ENCODE data around the genes KRT24, KRT23, KRTAP4-4, KRTAP9-4 and KRTAP9-6.

GRCh38 chr17:40442678-40443099 is 561 bp upstream of the IGFBP4 start:
- PRO-cap, 5 experiments, result no peak in any of the 5 experiments
- RAMPAGE, long total RNA, 2 experiments, result no peak in any of the 2 experiments
- RRBS, result 0% methylated on average over 1 of the region's 18 CpGs

DNA sequence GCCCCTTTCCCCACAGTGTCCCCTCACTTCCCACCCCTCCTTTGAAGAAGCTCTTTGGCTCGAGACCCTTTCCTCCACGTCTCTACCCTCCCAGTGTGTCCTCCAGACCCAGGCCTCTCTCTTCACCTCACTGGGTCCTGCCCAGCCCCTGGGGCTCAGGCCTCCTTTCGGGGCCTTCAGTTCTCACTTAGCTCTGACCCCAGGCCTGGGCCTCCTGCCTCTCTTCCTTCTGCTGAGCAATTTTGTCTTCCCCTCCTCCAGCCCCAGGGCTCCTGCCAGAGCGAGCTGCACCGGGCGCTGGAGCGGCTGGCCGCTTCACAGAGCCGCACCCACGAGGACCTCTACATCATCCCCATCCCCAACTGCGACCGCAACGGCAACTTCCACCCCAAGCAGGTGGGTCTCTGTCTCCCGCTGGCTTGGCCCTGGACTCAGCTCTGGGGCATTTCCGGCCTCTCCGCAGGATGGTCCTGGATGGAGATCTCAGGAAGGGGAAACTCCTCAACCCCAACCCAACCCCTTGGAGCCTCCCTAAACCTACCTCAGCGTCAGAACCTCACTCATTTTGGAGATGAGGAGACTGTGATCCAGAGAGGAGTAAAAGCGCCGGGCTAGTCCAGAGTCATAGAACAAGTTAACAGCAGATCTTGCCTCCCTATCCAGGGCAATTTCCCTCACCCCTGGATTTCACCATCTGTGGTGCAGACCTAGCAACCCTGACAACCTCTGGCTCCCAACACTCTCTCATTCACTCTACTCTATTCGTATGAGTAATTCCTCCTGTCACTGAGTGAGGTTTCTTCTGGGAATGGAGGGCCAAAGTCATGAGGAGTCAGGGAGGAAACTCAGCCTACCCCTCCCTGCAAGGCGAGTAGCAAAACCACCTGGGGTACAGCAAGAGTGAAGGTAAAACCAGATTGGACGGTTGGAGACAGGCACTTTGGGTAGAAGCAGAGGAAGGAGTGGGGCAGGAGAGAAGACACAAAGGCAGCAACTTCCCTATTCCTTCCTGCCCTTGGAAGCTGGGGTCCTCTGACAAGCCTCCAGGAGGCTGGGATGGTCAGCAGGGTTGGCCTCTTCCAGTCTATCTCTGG is 10.8 kb downstream of the IGFBP4 start:
- PRO-cap, 5 experiments, result peak in 1 of 5 experiments; most common plus-strand start position 1,006 of the sequence (in 1)
- RAMPAGE, long total RNA, 2 experiments, result no peak in any of the 2 experiments
- RRBS, result no CpG with 5 or more reads among the region's 22 CpGs

GRCh38 chr17:40469870-40470573 is 26.8 kb downstream of the IGFBP4 start:
- PRO-cap, 5 experiments, result peak in 1 of 5 experiments; most common plus-strand start chr17:40470295 (in 1)
- RAMPAGE, long total RNA, 2 experiments, result no peak in any of the 2 experiments
- RRBS, result no CpG with 5 or more reads among the region's 4 CpGs

GRCh38 chr17:40548425-40548895 is 16.8 kb downstream of the CCR7 start:
- PRO-cap, 5 experiments, result no peak in any of the 5 experiments
- RAMPAGE, long total RNA, 2 experiments, result no peak in any of the 2 experiments
- RRBS, result no CpG with 5 or more reads among the region's 9 CpGs

GRCh38 chr17:40553354-40554182 is 11.7 kb downstream of the CCR7 start:
- PRO-cap, 5 experiments, result no peak in any of the 5 experiments
- RAMPAGE, long total RNA, 2 experiments, result no peak in any of the 2 experiments
- RRBS, result no CpG with 5 or more reads among the region's 20 CpGs

DNA sequence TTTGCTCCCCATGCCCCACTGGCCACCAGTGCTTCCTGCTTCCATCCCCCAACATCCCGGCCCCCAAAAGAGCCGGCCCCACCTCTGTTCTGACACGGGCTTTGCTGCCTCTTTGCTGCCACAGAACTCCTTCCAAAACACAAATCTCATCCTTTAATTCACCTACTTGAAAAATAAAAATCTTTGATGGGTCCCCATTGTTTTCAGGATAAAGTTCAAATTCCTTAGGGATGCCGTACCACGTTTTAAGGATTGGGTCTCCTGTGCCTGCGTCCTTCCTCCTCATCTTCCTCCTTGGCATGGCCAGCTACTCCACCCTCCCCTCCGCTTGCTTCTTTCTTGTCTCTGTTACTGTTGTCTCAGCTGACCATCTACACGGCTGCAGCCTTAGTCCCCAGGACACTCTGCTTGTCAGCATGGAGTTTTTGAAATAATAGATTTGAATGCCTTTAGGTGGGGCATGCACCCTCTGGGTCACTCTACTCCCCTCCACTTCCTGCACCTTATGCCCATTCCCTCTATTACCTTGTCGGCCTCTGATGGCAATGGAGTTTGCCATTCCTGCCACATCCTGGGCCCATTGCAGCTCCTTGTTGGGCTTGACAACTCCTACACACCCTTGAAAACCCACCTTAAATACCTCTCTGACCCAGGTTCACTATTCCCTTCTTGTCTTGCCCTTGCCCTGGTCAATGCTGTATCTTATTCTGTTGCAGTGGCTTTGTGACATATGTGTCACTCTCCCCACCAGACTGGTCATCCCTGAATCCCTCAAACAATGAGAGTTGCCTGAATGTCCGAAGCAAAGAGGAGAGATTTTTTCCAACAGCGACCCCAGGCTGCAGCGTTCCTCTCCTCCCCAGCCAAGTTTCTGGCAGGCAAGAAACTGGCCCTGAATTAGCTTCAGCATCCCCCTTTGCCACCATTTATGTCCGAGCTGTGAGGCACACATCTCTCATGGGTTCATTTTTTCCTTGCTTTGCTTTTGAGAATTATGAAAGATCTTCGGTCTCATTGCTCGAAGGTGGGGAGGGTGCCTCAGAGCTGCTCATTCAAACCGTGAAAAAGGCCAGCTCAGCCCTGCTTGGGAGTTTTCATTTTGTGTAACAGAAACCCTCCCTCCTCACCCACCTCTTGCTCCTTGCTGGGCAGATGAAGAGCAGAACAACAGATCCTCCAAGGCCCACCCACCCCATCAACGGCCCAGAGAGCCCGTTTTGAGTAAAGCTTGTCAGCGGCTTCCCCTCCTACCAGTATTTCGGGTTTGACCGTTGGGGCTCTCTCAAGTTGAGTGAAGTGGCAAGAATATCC is 2.4 kb downstream of the CCR7 start:
- PRO-cap, 5 experiments, result no peak in any of the 5 experiments
- RAMPAGE, long total RNA, 2 experiments, result no peak in any of the 2 experiments
- RRBS, result no CpG with 5 or more reads among the region's 21 CpGs

GRCh38 chr17:40604198-40604647 is 39.0 kb upstream of the CCR7 start:
- PRO-cap, 5 experiments, result no peak in any of the 5 experiments
- RAMPAGE, long total RNA, 2 experiments, result no peak in any of the 2 experiments
- RRBS, result no CpG with 5 or more reads among the region's 1 CpG

DNA sequence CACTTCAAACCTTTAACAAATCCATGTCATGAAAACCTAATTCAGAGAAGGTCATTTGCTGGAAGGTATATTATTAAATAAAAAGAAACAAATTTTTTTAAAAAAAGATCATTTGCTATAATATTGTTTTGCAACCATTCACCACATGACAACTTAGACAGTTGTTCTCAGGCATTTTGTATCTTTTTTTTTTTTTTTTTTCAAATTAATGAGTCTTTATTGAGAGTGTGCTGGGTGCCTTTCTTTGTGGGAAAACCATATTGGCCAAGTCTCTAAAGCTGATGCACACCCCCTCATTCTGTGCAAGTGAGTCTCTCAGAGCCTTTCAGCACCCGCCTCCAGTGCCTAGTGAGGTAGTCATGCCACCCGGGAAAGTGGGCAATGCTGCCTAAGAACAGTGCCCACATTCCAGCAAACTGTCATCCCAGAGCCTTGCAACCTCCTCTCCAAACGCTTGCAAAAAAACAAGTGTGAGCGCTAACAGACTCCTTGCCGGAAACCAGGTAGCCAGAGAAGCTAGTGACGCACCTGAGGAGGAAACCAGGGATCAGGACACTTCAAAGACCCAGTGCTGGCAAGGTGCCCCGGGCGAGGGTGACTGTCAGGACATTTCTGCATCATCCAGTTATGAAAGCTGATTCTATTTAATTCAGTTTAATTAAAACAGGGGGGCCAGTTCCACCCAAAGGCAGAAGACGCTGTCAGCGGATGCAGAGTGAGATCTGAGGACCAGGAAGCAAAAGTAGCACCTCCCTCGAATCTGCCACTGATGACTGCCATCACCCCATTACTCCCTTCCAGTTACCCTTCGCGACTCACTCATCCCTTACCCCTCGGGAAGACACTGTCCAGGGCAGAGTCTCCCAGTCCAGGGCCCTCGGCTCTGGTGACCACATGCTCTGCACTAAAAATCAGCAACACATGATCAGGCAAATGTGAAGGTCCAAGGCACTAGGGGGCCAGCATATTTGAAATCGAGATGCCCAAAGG is 34.9 kb downstream of the SMARCE1 start:
- PRO-cap, 5 experiments, result no peak in any of the 5 experiments
- RAMPAGE, long total RNA, 2 experiments, result no peak in any of the 2 experiments
- RRBS, result 93% methylated on average over 3 of the region's 16 CpGs

GRCh38 chr17:40622446-40622707 is 25.2 kb downstream of the SMARCE1 start:
- PRO-cap, 5 experiments, result no peak in any of the 5 experiments
- RAMPAGE, long total RNA, 2 experiments, result no peak in any of the 2 experiments
- RRBS, result no CpG with 5 or more reads among the region's 2 CpGs

GRCh38 chr17:40703554-40703887 is at the start of gene KRT24:
Gene KRT24, minus strand, starts transcription at chr17:40703752.
- PRO-cap, 5 experiments, result no peak in any of the 5 experiments
- RAMPAGE, long total RNA, 2 experiments, result no peak in any of the 2 experiments
- RRBS, result no CpG with 5 or more reads among the region's 9 CpGs

DNA sequence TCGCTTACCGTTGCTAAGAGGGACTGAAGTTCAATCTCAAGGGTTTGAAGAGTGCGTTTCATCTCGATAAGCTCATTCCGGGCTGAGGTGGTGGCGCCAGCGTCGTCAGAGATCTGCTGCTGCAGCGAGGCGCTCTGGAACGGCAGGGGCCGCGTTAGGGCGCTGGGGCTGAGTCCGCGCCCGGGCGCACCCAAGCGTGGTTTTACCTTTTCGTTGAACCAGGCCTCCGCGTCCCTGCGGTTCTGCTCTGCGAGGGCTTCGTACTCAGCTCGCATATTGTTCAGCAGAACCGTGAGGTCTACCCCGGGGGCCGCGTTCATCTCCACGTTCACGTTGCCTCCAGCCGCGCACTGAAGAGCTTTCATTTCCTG is 2.9 kb downstream of the KRT27 start:
- PRO-cap, 5 experiments, result no peak in any of the 5 experiments
- RAMPAGE, long total RNA, 2 experiments, result no peak in any of the 2 experiments
- RRBS, result 27% methylated on average over 15 of the region's 34 CpGs

- PRO-cap, 5 experiments, result no peak in any of the 5 experiments
- RAMPAGE, long total RNA, 2 experiments, result no peak in any of the 2 experiments
- RRBS, result no CpG with 5 or more reads among the region's 3 CpGs
Observed at GRCh38 chr17:40885909-40886534, 980 bp upstream of the KRT20 start.

DNA sequence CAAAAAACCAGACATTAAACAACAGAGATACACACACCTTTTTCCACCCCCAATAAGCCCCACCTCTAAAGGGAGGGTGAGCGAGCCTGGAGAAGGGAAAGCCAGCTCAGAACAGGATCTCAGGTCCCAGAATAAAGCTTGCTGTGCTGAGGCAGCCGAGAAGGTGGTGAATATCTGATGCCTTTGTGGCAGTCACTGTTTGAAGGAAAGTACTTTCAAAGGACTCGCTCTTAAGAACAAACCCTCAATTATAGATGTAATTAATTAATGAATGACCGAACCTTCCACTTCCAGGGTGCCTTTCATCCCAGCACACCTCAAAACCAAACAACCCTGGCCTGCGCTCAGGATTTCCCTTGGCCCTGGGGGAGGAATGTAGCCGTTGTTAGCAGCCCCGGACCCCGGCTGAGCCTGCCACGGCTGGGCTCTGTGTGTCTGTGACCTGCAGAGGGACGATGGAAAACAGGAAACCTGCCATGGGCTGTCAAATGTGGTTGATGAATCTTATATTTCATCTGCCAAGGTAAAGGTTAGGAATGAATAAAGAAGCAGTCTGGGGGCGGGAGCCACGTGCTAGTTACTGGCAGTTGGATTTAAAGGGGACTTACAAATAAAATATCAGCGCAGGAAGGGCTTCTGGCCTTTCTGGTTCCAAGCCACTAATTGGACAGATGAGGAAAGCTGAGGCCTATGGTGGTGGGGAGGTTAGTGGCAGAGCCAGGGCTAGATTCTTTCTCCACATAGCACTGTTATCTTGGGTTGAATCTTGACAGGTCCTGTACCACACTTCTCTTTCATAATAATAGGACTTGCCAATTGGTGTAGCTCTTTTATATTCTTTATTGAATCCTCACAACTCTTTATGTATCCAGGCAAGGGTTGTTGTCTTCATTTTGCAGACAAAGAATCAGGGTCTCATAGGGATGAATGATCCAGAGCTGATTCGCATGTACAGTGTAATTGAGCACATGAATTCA is at the start of gene KRT23:
Gene KRT23, minus strand, starts transcription at position 582 of the 977 bp plus-strand sequence.
- PRO-cap, 5 experiments, result no peak in any of the 5 experiments
- RAMPAGE, long total RNA, 2 experiments, result no peak in any of the 2 experiments
- RRBS, result no CpG with 5 or more reads among the region's 14 CpGs

DNA sequence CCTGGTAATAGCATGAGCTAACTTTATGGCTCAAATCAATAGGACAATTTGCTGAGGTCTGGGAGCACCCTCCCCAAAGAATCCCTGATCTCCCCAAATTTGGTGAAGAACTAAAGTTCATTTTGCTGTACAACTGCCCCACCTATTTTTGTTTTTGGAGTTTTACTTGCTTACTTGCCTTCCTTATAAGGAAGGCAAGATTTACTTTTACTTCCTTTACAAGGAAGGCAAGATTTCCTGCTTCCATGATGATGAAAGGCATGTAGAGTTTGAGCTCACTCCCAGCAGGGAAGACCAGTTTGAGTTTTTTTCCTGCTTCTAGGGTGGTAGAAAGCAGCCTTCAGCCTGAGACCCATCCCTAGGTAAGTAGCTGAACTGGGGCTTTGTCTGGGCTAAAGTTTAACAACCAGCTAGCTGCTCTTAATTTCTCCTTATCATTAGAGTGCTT is 2.9 kb downstream of the KRTAP4-9 start:
- PRO-cap, 5 experiments, result no peak in any of the 5 experiments
- RAMPAGE, long total RNA, 2 experiments, result no peak in any of the 2 experiments

GRCh38 chr17:41160319-41160992 is at the start of gene KRTAP4-4:
Gene KRTAP4-4, minus strand, starts transcription at chr17:41160748.
- PRO-cap, 5 experiments, result no peak in any of the 5 experiments
- RAMPAGE, long total RNA, 2 experiments, result no peak in any of the 2 experiments
- RRBS, result no CpG with 5 or more reads among the region's 4 CpGs

GRCh38 chr17:41249397-41249948 is at the start of gene KRTAP9-4:
Gene KRTAP9-4, plus strand, starts transcription at chr17:41249687.
- PRO-cap, 5 experiments, result no peak in any of the 5 experiments
- RAMPAGE, long total RNA, 2 experiments, result no peak in any of the 2 experiments
- RRBS, result no CpG with 5 or more reads among the region's 3 CpGs

- PRO-cap, 5 experiments, result no peak in any of the 5 experiments
- RAMPAGE, long total RNA, 2 experiments, result no peak in any of the 2 experiments
Observed at GRCh38 chr17:41265209-41265632, at the start of gene KRTAP9-6. Gene KRTAP9-6, plus strand, starts transcription at chr17:41265378.

GRCh38 chr17:41308172-41308912 is 767 bp downstream of the KRTAP16-1 start:
- PRO-cap, 5 experiments, result no peak in any of the 5 experiments
- RAMPAGE, long total RNA, 2 experiments, result no peak in any of the 2 experiments
- RRBS, result no CpG with 5 or more reads among the region's 12 CpGs

- PRO-cap, 5 experiments, result no peak in any of the 5 experiments
- RAMPAGE, long total RNA, 2 experiments, result no peak in any of the 2 experiments
- RRBS, result no CpG with 5 or more reads among the region's 9 CpGs
Observed at GRCh38 chr17:41403853-41404791, 6.7 kb upstream of the KRT31 start.

- PRO-cap, 5 experiments, result no peak in any of the 5 experiments
- RAMPAGE, long total RNA, 2 experiments, result no peak in any of the 2 experiments
- RRBS, result no CpG with 5 or more reads among the region's 17 CpGs
Observed at GRCh38 chr17:41516727-41517370, 1.8 kb downstream of the KRT15 start.